Calu3 (cell line): ENCODE measurements around the genes SPANXN2, SPANXN1, IDS, MAGEA4 and NSDHL.

DNA sequence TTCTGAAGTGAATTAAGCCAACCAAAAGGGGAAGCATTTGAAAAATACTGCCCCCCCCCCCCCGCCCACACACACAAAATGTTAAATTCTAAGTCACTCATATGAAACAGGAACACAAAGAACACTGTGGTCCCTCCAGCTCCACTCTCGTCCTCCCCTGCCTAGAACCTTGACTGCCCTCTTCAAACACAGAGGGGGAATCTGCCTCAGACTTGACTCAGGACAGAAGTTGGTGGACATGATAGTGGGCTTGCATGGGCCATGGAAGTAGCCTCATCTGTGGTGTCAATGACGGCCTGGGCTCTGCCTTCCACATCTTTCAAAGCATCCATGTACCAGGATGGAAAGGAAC, 11.0 kb downstream of the MAGEC2 start:
- PRO-cap = no peak

- PRO-cap = no peak
Measured at GRCh38 chrX:143432832-143433244, 84.4 kb downstream of the SPANXN3 start.

GRCh38 chrX:143720615-143720910, at the start of gene SPANXN2:
Gene SPANXN2 (minus strand): TSS chrX:143720752.
- PRO-cap = no peak

DNA sequence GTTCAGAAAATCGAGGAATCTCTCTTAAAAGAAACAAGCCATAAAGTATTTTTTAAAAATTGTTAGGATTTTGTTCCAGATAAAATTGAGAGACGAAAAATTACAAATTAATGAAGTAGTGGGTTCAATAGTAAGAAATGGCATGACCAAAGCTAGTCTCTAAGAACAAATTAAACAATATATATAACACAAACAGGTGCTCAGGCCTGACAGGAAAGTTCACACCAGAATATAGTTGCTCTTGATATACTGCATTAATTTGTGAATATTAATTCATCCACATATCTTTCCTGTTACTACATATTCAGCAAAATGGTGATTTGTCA, 698.0 kb upstream of the SPANXN2 start:
- PRO-cap = no peak

GRCh38 chrX:145247270-145247767, at the start of gene SPANXN1:
Gene SPANXN1 (plus strand): TSS chrX:145247503.
- PRO-cap = no peak

GRCh38 chrX:147174586-147174896, 360.0 kb upstream of the CXorf51A start:
- PRO-cap = no peak

GRCh38 chrX:147942801-147943566, 31.3 kb downstream of the FMR1 start:
- PRO-cap = no peak

- PRO-cap = no peak
Measured at GRCh38 chrX:149183903-149184410, 231.3 kb downstream of the ENSG00000287585 start.

DNA sequence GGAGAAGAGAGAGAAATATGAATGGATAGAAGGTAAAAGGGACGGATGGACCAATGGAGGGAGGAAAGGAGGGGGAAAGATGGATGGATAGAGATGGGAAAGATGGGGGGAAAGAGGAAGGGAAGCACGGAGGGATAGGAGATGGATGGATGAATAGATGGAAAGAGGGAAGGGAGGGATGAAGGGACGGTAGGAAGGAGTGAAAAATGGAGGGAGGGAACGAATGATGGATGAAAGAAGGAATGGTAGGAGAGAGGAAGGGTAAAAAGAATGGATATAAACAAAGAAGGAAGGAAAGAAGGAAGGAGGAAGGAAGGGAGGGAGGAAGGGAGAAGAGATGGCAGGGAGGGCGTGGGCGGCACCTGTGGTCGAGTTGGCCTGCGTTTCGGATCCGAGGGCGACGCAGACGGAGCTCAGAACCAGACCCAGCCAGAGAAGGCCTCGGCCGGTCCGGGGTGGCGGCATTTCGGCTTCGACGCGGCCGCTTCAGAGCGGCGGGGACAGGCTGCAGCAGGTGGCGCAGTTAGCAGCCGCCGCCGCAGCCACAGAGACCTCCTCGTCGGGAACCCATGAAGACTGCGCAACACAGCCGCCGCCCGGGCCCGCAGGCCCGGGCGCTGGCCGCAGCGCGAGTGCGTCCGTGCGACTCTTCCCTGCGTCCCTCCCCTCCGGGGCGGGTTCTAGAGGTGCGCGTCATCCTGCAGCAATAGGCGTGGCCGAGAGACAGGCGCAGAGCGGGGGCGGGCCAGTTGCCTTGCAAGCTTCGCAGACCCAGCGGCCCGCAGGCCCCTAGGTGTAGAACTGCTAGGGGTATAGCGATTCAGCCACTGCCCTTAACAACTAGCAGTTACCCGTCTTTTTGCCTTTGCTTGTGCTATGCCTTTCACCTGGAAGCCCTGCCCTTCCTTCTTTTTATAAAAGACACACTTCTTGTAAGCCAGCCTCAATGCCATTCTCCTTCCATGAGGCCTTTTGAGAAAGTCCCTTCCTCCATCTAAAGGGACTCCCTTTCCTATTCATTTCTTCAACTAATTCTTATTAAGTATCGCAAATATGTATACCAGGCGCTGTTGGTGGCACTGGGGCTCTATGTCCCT, at the start of gene IDS:
TSS of gene IDS (minus strand) at position 634 of the 1,097 bp plus-strand sequence.
- PRO-cap = bidirectional peak, plus-strand start at position 383 of the sequence, minus-strand start at position 393 of the sequence; bidirectional peak, plus-strand start at position 748 of the sequence, minus-strand start at position 634 of the sequence

DNA sequence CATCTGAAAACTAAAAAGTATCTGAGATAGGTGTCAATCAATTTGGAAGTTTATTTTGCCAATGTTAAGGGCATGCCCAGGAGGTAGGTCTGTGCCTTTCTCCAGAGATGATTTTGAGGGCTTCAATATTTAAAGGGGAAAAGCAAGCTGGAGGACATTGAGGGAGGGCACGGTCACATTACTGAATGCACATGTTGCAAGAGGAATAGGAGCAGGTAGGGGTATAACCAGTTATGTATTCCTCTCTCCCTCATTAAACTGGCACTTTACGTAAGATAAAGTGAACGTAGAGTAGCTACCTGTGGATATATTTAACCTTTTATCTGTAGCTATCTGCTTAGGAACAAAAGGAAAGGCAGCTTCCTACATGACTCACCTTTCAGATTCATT, 36.6 kb downstream of the MAGEA9 start:
- PRO-cap = no peak

DNA sequence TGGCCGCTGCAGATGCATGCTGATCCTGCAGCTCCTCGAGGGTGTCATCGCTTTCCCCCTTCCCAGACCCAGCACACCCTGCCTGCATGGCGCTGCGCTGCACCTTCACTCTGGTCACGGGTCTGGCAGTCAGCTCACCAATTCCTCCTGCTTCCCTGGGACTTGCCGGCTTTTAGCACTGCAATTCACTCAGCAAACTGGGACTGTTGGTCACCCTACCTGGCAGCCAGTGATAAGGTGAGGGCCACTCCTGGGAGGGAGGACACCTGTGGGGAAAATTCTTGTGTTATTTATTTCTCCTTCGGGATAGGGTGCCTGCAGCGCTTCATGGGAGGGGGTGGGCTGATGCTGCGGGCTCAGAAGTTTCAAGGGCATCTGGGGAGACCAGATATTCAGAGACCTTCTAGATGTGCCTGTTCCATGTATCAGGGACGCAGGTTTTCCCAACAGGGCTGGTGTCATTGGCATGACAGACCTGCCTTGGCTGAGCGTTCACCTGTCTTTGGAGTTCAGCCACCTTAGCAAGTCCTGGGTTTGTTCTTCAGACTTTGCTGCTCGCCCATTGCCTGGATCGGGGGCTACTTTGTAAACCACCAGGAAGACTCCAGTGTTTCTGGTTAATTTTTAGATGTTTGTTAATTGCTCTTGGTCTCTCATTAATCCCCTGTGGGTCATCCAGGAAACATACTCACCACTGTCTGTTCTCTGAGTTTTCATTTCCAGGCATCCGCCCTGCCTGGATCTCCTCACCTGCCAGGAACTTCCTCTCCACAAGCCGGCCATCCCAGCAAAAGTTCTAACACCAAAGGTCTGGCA, 7.7 kb upstream of the EOLA2 start:
- PRO-cap = no peak

GRCh38 chrX:150213145-150213848, 149.8 kb upstream of the MAMLD1 start:
- PRO-cap = no peak

DNA sequence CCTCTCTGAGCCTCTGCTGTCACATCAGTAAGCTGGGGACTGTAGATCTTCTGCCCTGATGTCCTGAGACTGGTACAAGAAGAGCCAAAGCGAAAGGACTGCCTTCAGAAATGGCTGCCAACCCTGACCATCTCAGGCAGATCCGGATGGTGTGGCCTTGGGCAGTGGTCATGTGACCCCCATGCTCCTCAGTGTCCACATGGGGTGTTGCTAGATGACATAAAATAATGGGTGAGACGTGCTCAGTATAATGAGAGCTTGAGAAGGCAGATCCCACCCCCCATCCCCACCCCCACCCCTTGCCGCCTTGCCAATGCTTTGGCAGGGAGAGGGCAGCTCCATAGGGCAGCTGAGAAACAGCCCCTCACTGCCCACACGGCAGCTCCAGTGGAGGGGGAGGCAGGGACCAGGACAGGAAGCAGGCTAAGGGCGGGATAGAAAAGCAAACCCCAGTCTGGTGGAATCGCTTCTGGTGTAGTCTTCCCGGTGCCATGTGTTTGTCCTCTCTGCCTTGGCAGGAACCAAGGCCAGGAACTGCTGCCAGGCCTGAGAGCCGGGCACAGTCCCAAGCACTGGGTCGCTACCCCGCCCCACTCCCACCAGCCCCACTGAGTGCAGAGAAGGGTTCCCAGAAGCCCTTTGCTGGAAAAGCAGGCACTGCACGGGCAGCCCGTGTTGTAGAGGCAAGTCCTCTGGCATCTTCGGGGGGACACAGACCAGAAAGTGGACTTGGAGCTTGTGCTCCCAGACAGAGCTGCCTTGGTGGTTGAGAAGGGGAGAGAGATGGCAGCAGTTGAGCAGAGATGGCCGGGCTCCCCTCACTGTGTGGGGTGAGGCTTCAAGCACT, 60.1 kb upstream of the MTM1 start:
- PRO-cap = no peak

DNA sequence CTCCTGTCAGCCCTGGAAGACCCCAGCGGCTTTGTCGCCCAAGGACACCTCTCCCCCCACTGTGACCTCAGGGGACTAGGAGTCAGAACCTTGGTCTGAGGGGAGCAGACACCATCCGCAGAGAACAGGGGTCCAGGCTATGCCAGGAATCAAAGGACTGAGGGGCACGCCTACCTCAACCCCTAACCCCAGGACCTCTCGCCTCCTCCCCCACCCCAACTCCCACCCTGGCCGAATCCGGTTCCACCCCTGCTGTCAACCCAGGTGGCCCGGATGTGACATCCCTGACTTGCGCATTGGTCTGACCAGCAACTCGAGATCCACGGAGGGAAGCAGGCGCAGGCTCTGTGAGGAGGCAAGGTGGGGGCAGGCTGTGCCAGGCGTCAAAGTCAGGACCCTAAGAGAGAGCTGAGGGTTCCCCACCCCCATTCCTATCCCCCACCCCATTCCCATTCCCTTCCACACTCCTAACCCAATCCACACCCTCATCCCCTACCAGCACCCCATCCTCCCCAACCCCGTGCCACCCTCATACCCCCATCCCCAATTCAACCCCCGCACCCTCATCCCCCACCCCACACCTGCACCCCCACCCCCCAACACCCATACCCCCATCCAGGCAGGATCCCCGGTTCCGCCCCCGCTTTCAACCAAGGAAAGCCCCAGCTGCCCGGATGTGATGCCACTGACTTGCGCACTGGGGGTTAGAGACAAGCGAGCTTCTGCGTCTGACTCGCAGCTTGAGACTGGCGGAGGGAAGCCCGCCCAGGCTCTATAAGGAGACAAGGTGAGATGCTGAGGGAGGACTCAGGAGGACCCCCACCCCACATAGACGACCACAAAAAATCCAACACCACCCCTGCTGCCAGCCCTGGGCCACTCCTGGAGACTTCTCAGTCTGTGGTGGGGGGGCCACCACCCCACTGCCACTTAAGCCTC, at the start of gene MAGEA4:
TSS of gene MAGEA4 (plus strand) at position 707 of the 939 bp plus-strand sequence.
- PRO-cap = no peak

- PRO-cap = no peak
Measured at GRCh38 chrX:151953393-151954225, 20.9 kb downstream of the GABRE start.

DNA sequence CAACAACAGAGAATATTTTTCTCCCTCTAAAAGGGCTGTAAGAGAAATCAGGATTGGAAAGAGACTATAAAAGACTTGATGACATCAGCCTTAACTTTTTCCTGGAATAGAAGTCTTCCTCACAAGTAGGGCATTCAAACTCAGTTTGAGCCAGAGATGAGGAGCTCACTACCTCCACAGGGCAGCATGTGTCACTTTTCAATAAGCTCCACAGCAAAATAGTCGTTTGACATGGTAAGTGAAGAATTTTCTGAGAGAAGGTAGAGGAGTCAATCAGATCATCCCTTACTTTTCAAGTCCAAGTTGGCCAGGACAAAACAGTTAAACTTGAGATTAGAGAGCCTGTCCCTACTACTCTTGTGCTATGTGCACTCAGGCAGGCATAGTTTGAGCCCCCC, 9.0 kb upstream of the GABRE start:
- PRO-cap = no peak

DNA sequence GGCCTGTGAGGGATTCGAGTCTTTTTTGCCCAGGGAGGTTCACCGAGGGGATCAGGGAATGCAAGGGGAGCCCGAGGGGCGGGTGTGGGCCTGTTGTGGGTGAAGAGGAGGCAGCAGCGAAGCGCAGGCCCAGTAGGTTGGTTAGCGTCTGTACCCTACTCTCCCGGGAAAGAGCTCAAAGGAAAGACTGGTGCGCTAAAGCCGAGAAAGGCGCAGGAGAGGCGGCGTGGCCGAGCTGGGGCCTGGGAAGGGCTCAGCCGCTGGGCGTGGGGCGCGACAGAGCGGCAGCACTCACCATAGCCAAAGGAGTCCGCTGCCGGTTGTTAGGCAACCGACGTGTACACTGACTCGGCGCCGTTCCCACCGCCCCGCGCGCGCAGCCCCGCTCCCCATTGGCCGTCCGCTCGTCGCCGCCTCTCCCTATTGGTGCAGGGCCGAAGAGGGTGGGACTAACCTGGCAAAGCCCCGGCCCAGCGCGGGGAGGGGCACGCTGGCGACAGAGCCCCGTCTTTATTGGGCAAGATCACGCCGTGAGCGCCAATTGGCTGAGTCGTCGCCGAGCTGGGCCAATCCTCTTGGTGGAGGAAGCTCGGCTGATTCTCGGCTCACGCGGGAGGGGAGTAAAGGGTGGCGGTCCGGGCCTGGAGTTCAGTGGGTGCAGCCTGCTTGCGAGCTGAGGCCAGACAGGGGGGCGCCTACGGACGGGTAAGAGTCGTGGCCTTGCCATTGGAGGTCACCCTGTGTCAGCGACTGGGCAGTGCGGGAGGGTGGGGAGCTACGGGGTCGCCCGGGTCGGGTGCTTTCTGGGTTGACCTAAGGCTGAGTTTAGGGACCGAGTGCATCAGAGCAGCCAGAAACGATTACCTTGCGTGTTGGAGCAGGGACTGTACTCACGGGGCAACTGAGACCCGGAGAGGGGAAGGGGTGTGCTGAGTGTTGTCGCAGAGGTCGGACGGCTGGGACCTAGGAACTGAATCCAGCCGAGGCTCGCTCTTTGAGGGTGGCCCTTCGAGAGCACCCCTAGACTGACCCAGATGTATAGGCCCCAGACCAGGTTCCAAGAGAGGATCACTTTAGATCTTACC, at the start of gene NSDHL:
TSS of gene NSDHL (plus strand) at position 651 of the 1,085 bp plus-strand sequence.
- PRO-cap = bidirectional peak, plus-strand start at position 623 of the sequence, minus-strand start at position 322 of the sequence

DNA sequence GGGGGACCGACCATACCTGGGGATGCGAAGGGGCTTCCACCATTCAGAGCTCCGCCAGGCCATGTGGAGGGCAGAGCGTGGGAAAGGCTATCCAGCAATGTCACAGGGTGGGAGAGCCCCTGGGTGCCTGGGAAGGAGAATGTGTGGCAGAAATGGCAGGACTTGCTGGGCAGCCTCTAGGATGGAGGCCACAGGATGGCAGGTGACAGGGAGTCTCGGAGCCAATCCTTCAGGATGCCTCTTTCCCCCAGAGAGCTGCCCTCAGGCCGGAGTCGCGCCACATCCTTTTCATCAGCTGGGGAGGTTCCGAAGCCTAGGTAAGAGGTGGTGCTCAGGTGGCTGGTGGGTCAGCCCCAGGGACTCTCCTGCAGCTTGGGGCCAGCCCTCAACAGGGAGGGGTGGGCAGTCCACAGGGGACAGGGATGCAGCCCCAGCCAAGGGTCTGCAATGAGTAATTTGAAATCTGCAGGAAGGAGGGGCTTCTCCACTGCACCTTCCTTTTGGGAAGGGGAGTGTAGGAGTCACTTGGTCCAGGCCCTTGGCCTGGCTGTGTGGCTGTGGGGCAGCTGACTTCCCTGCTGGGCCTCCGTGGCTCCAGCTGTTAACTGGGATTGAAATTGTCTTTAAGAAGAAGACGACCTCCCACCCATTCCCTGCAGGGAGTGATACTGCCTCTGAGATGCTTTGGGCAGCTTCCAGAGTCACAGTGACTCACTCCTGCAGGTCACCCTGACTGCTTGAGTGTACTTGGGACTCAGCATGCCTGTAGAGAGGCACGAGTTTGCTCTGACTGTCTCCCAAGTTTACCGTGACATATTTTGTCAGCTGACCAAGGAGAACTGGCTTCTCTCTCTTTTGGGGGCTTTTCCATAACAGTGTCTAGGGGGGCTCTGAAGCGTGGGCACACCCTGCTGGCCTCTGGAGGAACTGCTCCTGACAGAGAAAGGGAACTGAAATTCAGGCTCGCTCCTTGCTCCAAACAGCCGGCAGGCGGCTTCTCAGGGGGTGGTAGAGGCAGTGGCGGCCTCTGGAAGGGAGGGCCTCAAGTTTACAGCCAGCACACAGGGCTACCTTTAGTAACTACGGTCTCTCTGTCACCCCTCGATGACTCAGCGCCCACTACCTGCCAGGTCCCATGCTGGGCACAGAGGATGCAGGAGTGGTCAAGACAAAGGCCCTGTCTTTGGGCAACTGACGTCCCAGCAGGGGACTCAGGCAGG, 17.4 kb downstream of the ZNF185 start:
- PRO-cap = no peak

DNA sequence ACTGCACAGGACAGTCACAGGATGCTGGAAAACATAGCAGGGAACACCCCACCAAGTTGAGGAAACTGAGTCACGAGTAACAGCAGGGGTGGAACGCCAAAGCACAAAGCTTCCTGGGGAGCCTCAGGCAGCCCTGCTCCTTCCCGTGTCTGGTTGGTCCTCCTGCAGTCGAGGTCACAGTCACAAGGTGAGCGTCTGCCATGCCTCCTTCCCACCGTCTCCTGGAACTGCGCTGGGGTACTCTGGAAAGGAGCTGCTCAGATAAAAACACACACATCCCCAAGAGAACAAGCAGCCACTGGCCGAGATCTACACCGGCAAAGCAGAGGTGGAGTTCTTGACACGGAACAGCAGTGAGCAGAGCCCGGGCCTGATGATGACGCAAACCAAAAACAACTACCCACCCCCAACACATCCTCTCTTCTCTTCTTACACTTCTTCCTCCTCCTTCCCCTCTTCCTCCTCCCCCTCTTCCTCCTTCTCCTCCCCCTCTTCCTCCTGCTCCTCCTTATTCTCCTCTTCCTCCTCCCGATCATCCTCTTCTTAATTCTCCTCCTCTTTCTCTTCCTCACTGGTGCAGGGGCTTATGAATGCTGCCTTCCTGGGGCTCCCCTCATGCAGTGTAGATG, 4.7 kb downstream of the PNMA5 start:
- PRO-cap = no peak

DNA sequence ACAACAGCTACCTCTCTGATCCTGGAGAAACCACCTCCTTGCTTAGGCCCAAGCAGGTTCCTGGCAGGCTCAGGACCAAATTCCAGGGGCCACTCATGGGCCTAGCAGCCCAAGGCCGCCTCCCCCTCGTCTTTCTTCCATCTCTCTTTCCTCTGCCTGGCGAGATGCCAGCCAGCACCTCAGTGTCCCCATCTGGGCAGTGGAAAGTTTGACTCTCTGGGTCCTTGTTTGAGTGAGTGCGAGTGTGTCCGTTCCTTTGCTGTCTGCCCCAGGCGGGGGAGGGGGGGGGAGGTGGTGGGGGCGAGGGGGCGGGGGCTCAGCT, 359 bp upstream of the BGN start:
- PRO-cap = no peak